Sigmoid colon (tissue), 4 donors: ENCODE measurements around a stretch of chr11.

- PRO-cap, result no peak
- RAMPAGE, long total RNA, 4 experiments, result no peak in any of the 4 experiments
Measured at GRCh38 chr11:119266070-119267012, 50.6 kb downstream of the MCAM start.

DNA sequence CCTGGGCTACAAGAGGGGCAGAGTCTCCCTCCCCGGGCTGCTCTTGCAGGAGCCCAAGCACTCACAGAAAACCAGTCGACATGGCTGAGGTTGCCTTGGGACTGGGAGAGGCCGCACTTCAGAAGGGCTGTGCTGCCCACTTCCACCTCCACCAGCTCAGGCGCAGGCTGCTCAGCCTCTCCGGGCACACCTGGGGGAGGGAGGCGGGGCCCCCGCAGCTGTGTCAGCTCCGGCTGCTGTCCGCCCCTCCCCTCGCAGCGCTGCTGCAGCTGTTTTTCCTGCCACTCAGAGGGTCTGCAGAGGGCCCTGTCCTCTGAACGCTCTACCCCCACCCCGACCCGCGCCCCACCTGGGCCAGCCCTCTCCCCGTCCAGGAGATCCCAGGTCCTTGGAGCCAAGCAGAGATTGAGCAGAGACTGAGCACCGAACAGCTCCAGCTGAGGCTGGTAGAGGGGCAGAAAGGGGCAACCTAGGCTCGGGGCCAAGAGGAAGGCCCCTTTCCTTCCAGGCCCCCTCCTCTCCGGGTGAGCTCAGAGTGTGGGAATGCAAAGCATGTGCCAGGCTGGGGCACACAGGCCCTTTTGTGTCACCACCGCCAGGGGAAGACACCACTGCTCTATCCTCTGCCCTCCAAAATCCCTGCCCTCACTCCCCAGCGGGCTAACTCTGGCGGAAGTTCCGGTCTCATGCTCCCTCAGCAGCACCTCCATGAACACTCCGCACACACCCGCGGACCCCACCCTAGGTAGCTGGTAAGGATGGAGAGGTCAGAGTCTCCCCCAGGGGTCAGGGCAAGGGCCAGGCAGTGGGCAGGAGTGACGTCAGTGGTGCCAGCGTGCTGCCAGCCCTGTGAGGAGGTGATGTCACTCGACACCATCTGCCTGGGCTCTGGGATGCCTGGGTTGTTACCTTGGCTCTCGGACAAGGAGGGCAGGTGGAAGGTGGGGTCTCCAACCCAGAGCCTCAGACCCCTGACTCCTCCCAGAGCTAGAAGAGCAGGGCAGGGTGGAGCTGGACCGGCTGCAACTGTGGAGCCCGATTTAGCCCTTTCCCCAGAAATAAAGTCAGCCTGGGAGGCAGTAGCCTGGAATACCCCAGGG lies 1.5 kb downstream of the MCAM start:
- PRO-cap, result unidirectional peak, plus-strand start at position 589 of the sequence; bidirectional peak, plus-strand start at position 870 of the sequence, minus-strand start at position 638 of the sequence; bidirectional peak, plus-strand start outside the sequence, minus-strand start at position 1,030 of the sequence
- RAMPAGE, long total RNA, 4 experiments, result no peak in any of the 4 experiments

GRCh38 chr11:119352816-119353427 lies 6.4 kb upstream of the MFRP start:
- PRO-cap, result no peak
- RAMPAGE, long total RNA, 4 experiments, result no peak in any of the 4 experiments

DNA sequence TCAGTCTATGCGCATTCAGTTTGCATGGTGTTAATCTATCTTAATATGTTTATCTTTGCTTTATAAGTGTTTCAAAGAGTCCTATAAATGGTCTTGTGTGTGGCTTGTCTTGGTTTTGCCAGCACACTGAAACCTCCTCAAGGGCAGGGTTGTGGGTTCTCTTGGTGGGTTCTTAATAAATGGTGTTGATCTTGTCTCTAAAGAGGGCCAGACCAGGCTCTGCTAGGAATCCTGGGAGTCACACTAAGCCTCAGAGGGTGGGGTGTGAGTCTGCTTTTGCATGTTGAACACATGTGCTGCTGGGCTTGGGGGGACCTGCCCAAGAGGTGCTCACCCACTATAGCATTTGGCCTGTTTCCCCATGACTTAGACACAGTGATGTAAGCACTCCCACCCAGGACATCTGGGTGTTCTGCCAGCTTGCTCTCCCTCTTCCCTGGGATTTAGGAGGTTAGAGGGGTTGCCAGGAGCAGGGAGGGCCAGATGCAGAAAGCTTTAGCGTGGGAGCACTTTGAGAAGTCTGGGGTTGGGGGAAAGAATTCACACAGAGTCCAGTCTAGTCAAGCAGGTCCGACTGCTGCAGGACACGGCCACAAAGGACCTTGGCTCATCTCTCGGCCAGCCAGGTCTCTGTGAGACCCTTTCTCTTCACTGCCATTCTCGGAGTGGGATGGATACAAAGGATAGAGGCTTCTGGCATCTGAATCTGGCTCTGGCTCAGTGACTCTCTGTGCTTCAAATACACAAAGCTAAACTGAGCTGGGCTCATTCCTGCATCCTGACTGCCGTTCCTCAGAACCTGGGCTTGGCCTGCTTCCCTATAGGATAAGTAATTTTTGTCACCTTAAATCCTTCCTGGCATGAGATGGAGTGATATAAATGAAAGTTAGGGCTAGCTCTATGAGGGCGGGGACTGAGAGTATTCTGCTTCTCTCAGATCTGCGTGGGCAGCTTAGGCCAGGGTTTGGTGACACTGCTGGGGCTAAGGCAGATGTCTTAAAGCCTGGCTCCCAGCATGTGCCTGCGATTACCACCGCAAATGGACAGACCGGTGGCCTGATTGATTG lies 14.7 kb downstream of the USP2 start:
- PRO-cap, result no peak
- RAMPAGE, long total RNA, 4 experiments, result no peak in any of the 4 experiments

DNA sequence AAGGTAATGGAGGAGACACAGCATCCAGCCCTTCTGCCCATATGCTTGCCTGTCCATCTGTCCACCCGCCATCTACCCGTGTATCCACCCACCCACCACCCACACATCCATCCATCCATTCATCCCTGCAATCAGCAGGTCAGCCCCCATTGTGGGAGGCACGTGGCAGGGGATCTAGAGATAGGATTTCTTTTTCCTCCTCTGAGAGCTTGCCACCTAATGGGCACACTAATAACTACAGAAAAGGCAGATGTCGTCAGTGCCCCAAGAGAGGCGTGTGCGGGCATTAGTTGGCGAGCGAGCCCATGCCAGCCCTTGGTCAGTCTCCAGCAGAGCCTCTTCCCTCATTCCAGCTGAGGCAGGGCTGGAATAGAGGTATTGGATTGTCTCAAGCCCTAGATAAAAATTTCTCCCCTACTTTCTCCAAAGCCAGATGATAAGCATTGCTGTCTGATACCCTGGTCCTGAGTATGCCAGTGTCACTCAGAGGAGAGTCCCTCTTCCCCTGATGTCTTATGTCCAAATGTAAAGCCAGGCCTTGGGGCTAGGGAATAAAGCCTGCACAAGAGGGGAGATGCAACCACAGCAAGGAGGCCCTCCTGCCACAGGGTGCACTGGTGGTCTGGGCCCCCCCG lies 9.7 kb downstream of the USP2 start:
- PRO-cap, result no peak
- RAMPAGE, long total RNA, 4 experiments, result no peak in any of the 4 experiments

DNA sequence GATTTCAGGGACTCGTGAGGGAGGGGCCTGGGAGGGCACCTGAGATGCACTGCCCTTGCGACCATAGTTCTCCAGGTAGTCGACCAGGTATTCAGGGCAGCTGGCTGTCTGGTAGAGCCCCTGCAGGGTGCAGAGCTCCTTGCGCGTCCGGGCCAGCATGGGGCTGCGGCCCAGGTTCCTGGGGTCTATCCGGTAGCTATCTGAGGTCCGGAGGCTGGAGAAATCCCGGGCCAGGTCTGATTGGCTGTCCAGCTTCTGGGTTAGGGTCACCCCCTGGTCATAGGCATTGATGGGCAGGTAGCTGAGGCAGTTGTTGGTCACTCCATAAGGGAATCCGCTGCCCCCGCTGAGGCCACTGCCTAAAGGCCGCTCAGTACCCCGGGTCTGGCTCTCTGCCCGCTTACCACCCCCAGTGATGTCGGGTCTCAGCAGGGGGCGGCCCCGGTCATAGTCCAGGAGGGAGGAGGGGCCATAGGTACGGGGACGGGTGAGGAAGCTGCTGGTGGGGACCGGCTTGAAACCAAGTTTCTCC lies 8.6 kb downstream of the USP2 start:
- PRO-cap, result no peak
- RAMPAGE, long total RNA, 4 experiments, result no peak in any of the 4 experiments

- PRO-cap, result no peak
- RAMPAGE, long total RNA, 4 experiments, result no peak in any of the 4 experiments
Measured at GRCh38 chr11:119378854-119379624, 2.5 kb downstream of the USP2 start.

GRCh38 chr11:119445796-119446211 lies 22.8 kb upstream of the THY1 start:
- PRO-cap, result no peak
- RAMPAGE, long total RNA, 4 experiments, result no peak in any of the 4 experiments

DNA sequence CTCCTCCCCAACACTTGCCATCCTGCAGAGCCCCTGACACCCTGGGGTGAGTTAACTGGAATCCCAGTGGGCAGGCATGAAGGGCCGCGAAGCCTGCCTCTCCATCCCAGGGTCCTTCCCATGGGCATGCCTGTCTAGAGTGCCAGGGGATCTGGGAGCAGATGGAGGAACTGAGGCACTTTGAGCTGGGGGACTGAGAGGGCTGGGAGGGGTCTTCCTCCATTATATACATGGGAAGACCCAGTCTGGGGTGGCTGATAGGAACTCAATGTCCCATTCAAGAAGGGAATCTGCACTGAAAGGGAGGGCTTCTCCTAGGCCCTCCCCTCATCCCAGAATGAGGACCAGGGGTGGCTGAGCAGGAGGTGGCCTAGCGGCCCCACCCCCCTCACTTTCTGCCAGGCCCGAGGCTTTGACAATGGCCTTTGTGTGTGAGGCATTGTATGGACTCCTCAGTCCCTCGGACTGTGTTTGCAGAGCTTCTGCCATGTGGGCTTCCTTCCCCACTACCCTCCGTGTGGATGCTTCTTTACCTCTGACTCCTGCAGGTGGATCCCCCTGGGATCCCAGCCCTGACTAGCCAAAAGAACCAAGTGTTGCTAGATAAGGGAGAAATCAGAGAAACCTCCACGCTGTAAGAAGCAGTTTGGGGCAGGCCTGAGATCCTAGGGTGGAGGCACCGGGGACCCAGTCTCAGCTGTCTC lies 65.7 kb downstream of the NECTIN1 start:
- PRO-cap, result no peak
- RAMPAGE, long total RNA, 4 experiments, result no peak in any of the 4 experiments

DNA sequence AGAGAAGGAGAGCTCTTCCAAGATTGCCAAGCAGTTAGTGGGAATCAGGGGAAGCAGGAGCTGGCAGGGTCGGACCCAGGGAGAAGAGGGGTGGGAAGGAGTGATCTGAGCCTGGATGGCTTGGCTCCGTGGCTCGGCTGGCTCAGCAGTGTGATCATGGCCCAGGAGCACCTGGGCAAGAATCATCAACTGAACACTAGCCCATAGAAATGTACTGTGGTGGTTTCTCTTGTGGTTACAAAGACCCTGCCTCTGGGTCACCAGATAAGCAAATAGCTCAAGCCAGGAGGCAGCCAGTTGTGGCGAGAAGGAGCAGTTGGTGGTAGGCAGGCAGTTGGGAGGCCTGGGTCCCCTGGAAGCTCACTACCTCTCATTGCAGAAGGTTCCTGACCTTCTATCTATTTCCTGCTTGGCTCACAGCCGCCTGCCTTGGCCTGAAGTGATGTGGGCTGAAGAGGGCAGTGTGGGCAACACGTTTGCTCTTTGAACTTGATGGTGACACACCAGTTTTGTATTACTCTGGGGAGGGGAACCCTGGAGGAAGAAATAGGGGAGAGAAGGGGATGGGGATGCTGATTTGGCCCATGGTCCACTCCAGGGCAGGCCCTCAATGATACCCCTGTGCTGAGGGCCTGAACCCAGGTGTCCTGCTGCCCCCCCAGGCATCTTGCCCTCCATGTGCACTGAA lies 34.7 kb downstream of the NECTIN1 start:
- PRO-cap, result no peak
- RAMPAGE, long total RNA, 4 experiments, result no peak in any of the 4 experiments

DNA sequence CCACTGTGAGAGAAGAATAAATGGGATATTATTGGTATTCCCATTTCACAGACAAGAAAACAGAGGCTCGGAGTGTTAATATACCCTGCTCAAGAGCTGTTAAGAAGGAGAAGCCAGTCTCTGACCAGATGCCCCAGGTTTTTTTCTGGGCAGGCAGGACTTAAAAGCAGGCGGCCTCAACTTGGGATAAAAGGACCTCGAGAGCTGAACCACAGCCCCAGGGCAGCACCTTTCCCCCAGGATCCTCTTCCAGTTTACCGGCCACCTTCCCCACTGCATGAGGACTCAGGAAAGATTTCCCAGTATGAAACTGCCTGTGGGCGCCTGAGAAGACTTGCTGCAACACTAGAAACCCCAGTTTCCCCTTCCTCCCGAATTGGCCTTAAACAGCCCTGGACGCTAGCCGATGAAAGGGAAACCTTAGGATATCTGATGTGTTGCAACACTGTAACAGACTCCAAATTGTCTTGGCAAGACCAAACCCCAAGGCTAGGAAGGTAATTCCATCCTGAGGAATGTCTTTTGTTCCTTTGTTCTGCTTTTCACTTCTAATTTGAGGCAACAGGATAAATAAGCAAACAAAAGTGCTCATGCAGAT lies 173.6 kb downstream of the TRIM29 start:
- PRO-cap, result no peak
- RAMPAGE, long total RNA, 4 experiments, result no peak in any of the 4 experiments

DNA sequence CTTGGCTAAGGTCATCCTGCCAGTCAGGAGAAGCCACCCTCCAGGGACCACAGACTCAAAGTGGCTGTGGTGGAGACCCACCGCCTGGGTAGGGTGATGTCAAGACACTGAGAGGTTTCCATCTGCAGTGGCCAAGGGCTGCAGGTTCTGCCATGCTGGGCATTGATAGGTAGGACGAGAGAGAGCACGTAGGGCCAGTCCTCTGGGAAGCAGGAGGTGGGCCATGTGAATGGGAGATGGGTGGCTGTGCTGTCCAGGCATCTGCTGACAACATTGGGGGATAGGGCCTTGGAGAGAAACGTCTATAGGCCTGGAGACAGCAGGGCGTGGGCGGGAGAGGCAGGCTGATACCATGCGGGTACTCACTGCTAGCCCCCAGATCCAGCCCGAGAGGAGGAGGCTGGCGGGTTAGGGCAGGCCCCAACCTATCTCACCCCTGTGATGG lies 26.2 kb downstream of the TRIM29 start:
- PRO-cap, result no peak
- RAMPAGE, long total RNA, 4 experiments, result no peak in any of the 4 experiments

DNA sequence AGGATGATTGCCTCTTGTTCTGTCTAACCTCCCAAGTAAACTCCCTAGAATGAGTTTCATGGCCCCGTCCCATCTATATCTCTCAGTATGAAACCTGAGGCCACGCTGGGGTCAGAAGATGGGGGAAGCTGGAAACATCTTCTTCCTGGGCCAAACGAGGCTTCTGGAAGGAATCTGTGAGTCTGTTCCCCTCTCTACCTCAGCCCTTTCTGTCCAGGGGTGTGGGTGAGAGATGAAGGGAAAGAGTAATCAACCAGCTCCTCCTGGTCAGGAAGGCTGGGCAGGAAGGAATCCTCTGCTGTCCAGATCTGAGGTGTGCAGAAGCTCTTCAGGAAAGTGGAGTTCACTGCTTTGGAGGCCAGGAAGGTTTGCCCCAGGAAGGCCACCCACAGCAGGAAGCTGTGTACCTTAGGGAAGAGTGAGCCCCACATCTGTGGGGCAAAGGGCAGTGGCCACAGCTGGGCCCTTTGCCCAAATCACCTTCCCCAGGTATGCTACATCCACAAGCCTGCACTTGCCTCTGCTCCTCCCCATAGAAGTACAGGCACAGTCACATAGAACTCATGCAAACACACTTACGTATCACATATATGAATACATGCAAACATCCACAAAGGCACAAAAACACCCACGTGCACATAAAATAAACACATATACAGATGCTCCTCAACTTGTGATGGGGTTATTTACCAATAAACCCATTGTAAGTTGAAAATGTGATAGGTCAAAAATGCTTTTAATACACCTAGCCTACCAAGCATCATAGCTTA lies 2.2 kb downstream of the TRIM29 start:
- PRO-cap, result no peak
- RAMPAGE, long total RNA, 4 experiments, result no peak in any of the 4 experiments

DNA sequence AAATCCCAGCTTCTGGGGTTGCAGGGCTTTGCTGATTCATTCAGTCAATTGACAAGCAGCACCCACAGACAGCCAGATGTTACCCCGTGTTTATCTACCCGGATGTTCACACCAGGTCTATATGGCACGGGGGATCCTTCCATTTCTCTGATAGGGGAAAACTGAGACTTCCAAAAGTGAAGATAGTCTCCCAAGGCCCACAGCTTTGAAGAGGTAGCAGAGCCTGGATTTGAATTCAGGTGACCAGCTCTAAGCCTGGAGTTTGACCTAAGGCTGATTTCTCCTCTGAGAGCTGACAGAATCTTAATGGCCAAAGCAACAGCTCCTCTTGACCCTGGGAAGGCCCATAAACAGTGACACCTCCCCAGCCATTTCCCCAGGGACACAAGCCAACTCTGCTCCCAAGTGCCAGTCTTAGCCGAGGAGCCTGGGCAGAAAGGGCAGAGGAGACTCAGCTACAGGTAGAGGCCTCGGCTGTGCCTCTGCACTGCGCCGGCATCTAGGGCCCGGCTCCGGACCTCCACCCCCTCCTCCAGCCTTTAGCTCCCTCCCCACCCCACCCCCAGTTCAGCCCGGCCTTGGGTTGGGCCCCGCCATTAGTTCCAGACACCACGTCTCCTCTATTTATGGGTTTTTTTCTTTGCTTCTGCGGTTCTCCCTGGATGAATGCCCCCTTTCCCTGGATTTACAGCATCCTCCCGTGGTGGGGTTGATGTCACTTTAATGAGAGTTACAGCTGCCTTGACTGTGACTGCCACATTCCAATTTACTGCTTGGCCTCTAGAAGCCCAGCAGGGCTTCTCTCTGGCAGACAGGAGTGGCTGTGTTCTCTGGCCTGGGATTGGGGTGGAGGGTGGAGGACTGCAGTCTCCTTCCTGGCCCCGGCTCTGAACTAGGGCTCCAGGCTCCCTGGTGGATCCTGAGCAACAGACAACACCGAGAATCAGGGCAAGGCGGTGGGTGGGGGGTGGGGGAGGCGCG lies 13.6 kb upstream of the OAF start:
- PRO-cap, result no peak
- RAMPAGE, long total RNA, 4 experiments, result no peak in any of the 4 experiments

- PRO-cap, result no peak
- RAMPAGE, long total RNA, 4 experiments, result no peak in any of the 4 experiments
Measured at GRCh38 chr11:120203597-120204079, 7.2 kb upstream of the OAF start.

- PRO-cap, result no peak
- RAMPAGE, long total RNA, 4 experiments, result no peak in any of the 4 experiments
Measured at GRCh38 chr11:120331604-120332194, 4.5 kb upstream of the ARHGEF12 start.

DNA sequence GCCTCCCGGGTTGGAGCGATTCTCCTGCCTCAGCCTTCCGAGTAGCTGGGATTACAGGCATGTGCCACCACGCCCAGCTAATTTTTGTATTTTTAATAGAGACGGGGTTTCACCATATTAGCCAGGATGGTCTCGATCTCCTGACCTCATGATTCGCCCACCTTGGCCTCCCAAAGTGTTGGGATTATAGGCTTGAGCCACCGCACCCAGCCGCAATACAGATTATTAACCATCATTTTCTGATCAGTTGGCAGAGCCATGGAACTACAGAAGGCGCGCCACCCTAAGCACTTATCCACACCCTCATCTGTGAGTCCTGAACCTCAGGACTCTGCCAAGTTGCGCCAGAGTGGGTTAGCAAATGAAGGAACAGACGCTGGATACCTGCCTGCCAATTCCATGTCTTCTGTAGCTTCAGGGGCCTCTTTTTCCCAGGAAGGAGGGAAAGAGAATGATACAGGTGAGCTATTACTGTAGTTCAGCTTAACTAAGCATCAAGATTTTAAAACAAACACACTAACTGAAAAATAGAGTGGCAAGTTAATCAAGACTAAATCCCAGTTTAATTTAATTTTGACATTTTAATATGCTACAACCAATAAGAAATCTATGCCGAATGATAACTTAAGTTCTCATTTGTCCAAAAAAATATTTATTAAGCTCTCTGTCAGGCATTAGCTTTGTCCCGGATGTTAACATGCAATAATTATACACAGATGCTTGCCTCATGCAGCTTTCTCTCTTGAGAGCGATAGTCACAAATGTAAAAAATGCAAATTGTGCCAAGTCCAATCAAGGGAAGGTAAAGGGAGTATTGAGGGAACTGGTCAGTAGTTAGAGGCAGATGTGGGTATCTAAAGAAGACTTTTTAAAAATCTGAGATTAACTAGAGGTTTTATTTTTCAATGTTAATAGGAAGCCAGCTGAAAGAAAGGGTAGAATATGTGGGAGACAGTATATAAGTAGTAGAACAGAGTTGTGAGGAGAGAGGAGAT lies 60.0 kb upstream of the GRIK4 start:
- PRO-cap, result no peak
- RAMPAGE, long total RNA, 4 experiments, result start-site peak on the plus strand in 1 of 4 experiments, centred at position 548 of the sequence, 47 reads per replicate

GRCh38 chr11:120454445-120454778 lies 57.1 kb upstream of the GRIK4 start:
- PRO-cap, result no peak
- RAMPAGE, long total RNA, 4 experiments, result no peak in any of the 4 experiments

GRCh38 chr11:120511912-120512398 lies 407 bp downstream of the GRIK4 start:
- PRO-cap, result no peak
- RAMPAGE, long total RNA, 4 experiments, result no peak in any of the 4 experiments

- PRO-cap, result no peak
- RAMPAGE, long total RNA, 4 experiments, result no peak in any of the 4 experiments
Measured at GRCh38 chr11:120512753-120513326, 1.3 kb downstream of the GRIK4 start.